ENCODE data around the gene OR4M2B.

DNA sequence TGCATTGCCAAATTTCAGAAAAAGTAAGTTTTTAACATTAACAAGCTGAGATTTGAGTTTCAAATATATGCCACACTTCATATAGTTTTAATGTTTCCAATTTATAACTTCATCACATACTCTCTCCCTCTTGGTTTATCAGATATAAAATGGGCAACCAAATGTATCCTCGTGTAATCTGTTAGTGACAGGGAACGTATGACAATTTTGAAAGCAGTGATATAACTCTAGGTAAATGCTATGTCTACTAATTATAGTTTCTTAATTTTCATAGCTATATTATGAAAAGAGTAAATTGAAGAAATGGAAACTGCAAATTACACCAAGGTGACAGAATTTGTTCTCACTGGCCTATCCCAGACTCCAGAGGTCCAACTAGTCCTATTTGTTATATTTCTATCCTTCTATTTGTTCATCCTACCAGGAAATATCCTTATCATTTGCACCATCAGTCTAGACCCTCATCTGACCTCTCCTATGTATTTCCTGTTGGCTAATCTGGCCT lies at the start of gene OR4M2B:
Gene OR4M2B, plus strand, starts transcription at position 206 of the 505 bp plus-strand sequence.
- PRO-cap: no peak

- PRO-cap: no peak
Observed at GRCh38 chr15:22827661-22828369, 10.7 kb upstream of the NIPA2 start.

- PRO-cap: no peak
Observed at GRCh38 chr15:25371164-25371960, 67.5 kb downstream of the UBE3A start.

DNA sequence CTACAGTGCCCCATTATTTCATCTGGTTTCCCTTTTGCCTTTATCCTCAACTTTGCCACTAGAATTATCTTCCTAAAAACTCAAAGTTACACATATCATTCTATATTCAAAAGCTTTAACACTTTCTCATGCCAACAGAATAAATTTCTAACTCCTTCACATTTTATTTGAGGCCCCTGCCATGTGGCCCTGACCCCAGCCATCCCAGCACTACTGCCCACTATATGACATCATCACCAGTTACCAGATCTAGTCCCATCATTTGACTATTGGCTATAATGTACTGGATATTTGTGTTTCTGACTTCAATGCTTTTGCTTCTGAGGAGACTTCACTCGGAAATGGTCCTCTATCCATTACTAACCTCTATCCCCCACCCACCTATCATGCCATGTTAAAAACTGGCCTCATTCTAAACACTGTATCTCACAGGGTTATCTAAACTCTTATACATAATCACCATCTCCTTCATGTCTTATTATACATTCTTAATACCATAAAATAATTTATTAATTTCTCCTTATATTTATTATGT lies 23.6 kb downstream of the UBE3A start:
- PRO-cap: no peak

DNA sequence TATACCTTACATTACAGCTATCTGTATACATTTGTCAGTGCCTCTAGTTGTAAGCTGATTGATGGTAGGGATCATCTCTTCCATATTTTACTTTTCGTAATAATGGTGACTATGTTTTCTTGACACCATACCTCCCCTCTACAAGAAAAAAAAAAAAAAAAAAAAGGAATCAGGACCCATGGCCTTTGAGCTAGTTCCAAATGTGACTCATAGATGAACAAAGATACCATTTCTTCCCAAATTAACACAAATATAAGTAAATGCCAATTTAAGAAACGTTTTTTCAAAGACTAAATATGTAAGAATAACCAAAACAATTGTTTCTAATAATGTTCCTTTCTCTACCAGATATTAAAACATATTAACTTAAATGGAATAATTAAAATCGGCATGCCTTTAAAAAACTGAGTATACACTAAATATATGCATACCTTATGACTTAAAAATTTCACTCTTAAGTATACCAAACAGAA lies 23.1 kb downstream of the UBE3A start:
- PRO-cap: no peak

GRCh38 chr15:25439136-25439442 lies 265 bp upstream of the UBE3A start:
- PRO-cap: bidirectional peak, plus-strand start at chr15:25439206, minus-strand start at chr15:25439024

GRCh38 chr15:25718040-25718720 lies 144.9 kb downstream of the ATP10A start:
- PRO-cap: no peak

- PRO-cap: unidirectional peak, plus-strand start at chr15:25850227; bidirectional peak, plus-strand start at chr15:25850567, minus-strand start at chr15:25850475; bidirectional peak, plus-strand start at chr15:25850739, minus-strand start at chr15:25850634
Observed at GRCh38 chr15:25849969-25851151, 12.8 kb downstream of the ATP10A start.

DNA sequence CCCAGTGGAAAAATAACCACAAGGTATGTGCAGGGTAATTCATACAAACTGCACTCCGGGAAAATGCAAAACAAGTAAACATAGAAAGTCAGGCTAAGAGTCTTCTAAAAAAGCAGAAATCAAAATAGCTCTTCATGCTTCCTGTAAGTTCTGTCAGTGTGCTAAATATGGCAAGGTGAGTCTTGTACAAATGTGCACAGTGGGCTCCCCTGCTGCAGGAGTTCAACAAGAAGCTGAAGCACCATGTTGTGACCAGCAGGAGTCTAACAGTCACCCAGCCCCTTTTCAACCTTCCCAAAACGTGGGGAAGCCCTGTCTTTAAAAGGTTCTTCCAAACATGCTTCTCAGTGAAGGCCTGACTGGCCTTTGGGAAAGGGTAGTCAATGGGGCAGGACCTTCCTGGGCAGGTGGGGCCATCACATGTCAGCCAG lies 10.0 kb downstream of the ATP10A start:
- PRO-cap: no peak

GRCh38 chr15:25863684-25864026 lies 528 bp upstream of the ATP10A start:
- PRO-cap: no peak

- PRO-cap: unidirectional peak, plus-strand start at chr15:26014080
Observed at GRCh38 chr15:26013979-26014240, 150.8 kb upstream of the ATP10A start.

GRCh38 chr15:27028798-27029587 lies 58.0 kb downstream of the GABRG3 start:
- PRO-cap: no peak

- PRO-cap: unidirectional peak, plus-strand start at chr15:27901984
Observed at GRCh38 chr15:27901784-27902217, 197.3 kb downstream of the OCA2 start.

DNA sequence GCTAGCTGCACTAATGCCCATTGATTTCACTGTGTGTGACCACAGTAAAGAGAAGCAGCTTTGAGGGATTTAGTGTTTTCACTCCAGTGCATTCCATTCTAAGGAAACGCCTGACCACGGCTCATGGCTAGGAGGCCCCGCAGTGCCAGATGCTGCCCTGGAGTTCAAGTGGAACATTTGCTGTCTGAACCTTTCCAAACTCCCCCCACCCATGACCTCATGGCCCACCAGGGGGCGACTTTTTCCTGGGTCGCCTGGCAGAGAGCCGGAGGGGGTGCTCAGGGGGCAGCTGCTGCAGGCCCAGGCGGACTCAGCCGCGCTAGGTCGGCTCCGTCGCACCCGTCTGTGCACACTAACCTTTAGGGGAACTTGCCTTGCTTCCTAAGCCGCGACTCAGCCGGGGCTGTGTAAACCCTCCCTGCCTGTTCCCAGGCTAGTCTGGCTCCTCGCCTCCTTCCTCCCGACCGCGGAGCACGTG lies 338 bp downstream of the OCA2 start:
- PRO-cap: no peak

DNA sequence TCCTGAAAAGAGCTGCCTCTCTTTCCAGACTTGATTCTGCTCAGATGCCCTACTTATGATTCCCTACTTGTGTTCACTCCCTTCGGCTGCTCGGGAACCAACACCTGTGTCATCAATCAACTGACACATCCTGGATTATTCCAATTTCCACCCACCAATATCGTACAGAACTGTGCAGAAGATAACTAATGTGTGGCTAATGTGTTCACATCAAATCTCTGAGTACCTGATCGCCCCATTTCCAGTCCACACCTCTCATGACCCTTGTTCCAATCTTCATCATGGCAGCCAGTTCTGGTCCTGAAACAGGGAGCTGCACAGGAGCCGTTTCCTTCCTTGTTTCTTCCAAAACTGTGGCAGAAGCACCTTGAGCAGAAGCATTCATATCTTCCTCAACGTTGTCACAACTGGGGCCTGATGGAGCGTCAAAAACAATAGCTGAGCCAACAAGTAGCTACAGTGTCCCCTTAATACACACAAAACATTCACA lies 100.1 kb downstream of the HERC2 start:
- PRO-cap: no peak

GRCh38 chr15:28222541-28223080 lies 99.4 kb downstream of the HERC2 start:
- PRO-cap: no peak

DNA sequence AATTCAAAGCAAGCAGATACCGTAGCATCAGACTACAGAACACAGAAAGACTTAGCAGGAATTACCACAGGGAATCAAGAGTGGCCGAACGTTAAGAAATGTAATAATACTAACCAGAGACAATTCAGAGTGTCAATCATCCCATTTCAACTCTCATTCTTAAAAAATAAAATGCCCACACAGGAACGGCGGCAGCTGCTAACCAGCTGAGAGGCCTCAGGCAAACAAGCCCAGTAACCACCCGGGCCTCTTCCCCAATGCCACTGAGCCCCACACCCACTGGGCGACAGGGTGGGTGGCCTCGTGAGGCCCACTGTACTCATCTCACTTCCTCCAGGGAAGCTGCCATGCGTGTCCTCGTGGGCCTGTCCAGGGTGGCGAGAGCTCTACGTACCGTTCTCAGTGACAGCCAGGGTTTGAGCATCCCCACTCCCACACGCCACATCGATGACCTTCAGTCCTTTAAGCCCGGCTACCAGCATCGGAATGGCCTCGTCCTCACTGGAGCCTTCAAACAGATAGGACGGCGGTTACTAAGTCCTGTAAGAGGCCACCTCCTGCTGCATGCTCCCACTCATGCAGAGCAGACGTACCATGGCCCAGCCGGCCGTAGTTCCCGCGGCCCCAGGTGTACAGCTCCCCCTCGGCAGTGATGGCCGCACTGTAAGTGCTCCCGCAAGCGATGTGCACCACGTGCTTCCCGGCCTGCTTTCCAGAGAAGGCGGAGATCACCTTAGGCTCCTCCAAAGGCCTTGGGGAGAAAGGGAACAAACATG lies 56.6 kb downstream of the HERC2 start:
- PRO-cap: no peak

DNA sequence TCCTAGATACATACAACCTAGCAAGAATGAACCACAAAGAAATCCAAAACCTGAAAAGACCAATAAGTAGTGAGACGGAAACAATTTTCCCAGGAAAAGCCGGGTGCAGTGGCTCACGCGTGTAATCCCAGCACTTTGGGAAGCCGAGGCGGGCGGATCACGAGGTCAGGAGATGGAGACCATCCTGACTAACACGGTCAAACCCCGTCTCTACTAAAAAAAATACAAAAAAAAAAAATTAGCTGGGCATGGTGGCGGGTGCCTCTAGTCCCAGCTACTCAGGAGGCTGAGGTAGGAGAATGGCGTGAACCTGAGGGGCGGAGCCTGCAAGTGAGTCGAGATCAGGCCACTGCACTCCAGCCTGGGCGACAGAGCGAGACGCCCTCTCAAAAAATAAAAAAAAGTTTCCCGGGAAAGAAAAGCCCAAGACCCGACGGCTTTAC lies 23.6 kb downstream of the GOLGA8G start:
- PRO-cap: no peak

- PRO-cap: no peak
Observed at GRCh38 chr15:28919072-28919764, 33.4 kb downstream of the APBA2 start.

- PRO-cap: unidirectional peak, plus-strand start at chr15:28938408
Observed at GRCh38 chr15:28937931-28938551, 52.3 kb downstream of the APBA2 start.